ENCODE data around the genes SNRNP27 and MXD1.

GRCh38 chr2:68732053-68732473 is 2.5 kb upstream of the ARHGAP25 start:
- RRBS, result no CpG with 5 or more reads among the region's 10 CpGs

DNA sequence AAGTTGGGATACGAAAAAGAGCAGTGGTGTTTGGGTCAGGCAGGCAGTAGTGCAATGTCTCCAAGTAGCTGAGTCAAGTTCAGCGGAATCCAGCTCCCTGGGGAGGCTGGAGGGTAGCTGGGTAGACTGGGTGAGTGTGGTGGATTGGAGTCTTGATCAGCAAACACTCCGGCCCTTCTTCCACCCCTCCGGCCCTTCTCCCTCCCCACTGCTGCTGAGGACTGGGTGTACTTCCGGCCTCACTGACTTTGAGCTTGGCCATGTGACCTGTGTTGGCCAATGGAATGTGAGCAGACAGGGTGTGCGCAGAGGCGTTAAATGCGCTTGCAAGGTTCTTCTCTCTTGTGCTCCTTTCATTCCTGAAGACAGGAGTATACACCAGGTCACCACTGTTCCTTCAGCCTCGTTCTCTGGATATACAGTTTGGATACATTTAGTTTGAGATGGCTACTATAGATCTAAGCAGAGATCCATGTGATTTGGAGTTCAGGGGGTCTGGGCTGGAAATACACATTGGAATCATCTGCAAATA is 2.1 kb upstream of the ARHGAP25 start:
- RRBS, result 82% methylated on average over 1 of the region's 9 CpGs

DNA sequence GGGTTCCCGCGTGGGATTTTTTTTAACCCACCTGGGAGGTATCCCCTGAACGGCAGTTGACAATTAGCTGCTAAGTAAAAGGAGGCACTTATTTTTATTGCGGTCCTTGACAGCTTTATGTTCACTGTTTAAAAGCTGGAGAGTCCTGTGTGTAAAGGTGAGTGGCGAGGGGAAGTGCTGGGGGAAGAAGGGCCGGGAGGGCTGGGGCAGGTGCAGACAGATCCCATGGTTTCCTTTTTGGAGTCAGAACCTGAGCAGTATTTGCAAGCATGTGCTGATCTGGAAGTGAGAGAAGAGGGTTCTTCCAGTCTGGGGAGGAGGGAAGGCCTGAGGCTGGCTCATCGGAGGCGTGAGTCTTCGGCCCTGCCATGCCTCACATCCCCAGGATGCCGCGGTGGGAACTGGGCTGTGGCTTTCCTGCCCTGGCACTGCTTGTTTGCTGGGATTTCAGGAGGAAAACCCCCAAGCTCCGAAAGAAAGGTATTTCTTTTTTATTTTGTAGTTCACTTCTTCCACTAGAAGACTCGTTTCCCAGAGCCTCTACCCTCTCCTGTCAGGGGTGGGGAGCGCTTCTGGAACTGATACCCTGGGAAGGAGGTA is 65.1 kb downstream of the ARHGAP25 start:
- RRBS, result no CpG with 5 or more reads among the region's 14 CpGs

- RRBS, result no CpG with 5 or more reads among the region's 2 CpGs
These were observed 45.0 kb downstream of the BMP10 start for GRCh38 chr2:68826275-68826474.

DNA sequence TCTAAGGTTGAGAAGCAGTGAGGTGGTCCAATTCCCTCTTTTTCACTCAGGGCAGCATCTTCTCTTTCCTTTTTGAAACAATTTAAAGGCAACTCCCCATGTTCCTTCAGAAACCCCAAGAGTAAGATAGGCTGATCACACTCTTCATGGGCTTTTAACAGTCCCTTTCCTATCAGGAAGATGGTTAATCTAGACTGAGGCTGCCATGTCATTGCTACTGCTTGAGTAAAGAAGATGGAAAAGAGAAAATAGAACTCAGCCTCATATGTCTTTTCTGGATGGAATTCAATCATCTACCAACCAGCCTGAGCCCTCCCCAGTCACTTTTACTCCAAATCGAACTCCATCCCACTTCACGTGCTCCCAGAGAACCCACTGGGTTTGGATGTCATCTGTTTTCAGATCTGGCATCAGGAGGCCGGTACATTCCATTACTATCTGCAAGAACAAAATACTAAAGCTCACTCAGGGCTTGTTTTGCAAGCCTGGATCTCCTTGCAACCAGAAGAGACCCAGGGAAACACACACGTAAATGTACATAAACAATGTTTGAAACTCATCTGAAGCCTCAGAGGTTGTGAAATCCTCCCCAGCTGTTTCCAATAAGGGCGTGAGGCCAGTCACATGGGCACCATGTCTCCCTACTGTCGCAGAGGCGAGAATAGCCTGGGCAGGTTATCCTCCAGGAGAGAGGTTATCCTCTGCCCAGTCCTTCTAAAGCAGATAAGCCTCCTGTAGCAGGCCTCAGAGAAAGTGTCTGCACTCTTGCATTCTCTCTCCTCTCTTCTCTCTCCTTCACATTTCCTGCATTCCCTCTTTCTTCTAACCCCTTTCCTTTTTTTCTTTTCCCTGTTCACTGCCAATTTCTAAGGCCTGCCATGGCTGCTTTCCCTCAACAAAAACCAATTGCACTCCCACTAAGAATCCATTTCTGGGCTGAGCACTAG is 187.0 kb downstream of the GFPT1 start:
- RRBS, result no CpG with 5 or more reads among the region's 7 CpGs

DNA sequence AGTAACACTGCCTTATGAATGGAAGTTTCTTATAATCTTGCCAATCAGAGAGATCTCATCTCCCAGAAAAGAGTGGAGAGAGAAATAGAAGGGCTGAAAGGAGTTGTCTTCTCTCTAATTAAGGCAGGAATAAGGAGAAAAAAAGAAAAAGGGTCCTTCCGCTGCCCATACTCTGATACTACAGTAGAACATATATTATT is 133.8 kb downstream of the GFPT1 start:
- RRBS, result no CpG with 5 or more reads among the region's 1 CpG

GRCh38 chr2:69316562-69317690 is 70.1 kb downstream of the GFPT1 start:
- RRBS, result no CpG with 5 or more reads among the region's 1 CpG

GRCh38 chr2:69419203-69419707 is 18.0 kb downstream of the NFU1 start:
- RRBS, result no CpG with 5 or more reads among the region's 5 CpGs

GRCh38 chr2:69650246-69650843 is 6.8 kb upstream of the AAK1 start:
- RRBS, result no CpG with 5 or more reads among the region's 3 CpGs

- RRBS, result no CpG with 5 or more reads among the region's 7 CpGs
These were observed 46.5 kb upstream of the ANXA4 start for GRCh38 chr2:69695243-69695968.

DNA sequence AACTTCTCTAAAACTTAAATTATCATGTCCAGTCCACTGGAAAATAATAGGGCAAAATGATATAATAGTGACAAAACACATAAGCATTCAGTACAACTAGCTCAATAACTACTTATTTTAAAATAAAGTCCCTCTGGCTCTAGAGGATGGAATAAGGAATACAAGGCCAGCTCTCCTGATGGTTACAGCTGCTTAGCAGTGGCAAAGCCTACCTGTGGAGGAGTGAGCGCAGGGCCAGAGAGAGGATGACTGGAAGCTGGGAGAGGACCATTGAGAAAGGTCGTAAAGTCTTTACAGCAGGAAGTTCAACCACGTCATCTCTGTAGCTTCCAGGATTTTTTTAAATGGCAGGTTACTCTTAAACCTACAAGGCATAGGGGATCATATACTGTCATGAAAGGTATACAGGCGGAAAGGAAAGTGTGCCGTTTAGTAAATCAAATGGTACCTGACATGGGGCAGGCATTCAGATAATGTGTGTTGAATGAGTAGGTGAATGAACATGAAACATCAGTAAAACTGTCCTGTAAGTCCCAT is 26.3 kb downstream of the ANXA4 start:
- RRBS, result no CpG with 5 or more reads among the region's 5 CpGs

- RRBS, result no CpG with 5 or more reads among the region's 4 CpGs
These were observed 37.8 kb downstream of the ANXA4 start for GRCh38 chr2:69779695-69780100.

GRCh38 chr2:69893673-69894957 is at the start of gene SNRNP27:
SNRNP27 (plus strand) TSS chr2:69893956.
- RRBS, result 4% methylated on average over 9 of the region's 54 CpGs

- RRBS, result 5% methylated on average over 7 of the region's 56 CpGs
These were observed at the start of gene MXD1 for GRCh38 chr2:69914999-69915606. MXD1 (plus strand) TSS chr2:69915109.

DNA sequence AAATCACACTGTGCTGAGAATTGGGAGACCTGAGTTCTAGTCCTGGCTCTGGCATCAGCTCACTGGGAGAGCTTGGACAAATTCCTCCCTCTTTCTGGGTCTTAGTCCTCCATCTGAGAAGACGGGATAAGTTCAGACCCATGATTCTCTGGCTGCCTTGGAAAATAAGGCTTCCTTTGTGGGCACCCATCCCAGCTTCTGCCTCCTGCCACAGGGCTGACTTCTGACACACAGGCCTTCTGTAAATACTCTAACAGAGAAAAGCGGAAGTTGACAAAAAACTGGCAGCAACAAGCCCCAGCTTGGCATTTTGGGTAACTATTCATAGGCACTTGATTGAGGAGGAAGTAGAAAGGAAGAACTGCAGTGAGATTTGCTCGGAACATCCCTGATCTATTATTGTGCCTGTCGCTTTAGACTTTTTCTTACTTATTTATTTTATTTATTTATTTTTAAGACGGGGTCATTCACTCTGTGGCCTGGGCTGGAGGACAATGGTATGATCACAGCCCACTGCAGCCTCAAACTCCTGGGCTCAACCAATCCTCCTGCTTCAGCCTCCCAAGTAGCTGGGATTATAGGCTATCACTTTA is 7.9 kb downstream of the PCBP1 start:
- RRBS, result no CpG with 5 or more reads among the region's 5 CpGs

GRCh38 chr2:70141886-70142857 is 48.6 kb downstream of the C2orf42 start:
- RRBS, result 4% methylated on average over 32 of the region's 102 CpGs

GRCh38 chr2:70188414-70188991 is 2.3 kb downstream of the C2orf42 start:
- RRBS, result no CpG with 5 or more reads among the region's 6 CpGs

GRCh38 chr2:70367683-70368316 is 65.9 kb upstream of the FAM136A start:
- RRBS, result no CpG with 5 or more reads among the region's 8 CpGs

DNA sequence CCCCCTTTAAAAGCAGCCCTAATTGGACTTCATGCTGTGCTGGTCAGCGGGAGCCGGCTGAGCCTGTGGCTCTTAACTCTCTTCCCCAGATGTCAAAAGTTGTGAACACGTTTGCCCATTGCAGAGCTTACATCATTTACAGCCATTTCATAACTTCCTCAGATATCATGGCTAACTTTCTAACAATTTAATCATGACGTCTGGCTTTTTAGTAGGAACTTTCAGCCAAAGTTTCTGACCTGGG is 81.0 kb downstream of the TGFA start:
- RRBS, result no CpG with 5 or more reads among the region's 4 CpGs

GRCh38 chr2:70475417-70475616 is 78.3 kb downstream of the TGFA start:
- RRBS, result no CpG with 5 or more reads among the region's 4 CpGs